ENCODE data around the genes FABP7 and HINT3.

DNA sequence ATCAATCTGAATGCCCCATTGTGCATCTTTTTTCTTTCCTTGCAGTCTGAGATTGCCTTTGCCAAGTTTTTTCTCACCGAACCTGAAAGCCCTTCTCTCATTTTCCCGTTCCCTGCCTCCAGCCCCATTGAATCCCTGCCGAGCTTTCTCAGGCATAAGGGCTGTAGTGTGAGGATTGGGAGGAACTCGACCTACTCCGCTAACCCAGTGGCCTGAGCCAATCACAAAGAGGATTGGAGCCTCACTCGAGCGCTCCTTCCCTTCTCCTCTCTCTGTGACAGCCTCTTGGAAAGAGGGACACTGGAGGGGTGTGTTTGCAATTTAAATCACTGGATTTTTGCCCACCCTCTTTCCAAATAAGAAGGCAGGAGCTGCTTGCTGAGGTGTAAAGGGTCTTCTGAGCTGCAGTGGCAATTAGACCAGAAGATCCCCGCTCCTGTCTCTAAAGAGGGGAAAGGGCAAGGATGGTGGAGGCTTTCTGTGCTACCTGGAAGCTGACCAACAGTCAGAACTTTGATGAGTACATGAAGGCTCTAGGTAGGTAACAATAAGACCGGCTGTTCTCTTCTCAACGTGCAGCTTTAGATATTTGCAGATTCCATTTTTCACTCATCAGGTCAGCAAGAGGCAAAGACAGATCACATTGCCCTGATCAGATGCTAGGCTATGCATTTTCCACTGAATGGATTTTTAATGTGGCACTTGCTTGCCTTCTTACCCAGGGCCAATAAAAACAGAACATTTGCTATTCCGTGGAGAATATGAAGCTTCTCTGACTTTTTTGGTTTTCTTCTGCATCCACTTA, at the start of gene FABP7:
Gene FABP7 (plus strand): TSS at position 386 of the 805 bp plus-strand sequence.
- PRO-cap: no peak
- RAMPAGE, long total RNA, 4 experiments: start-site peak on the plus strand in 4 of 4 experiments, centred at positions 275 to 540 of the sequence, 16 to 269 reads per replicate

DNA sequence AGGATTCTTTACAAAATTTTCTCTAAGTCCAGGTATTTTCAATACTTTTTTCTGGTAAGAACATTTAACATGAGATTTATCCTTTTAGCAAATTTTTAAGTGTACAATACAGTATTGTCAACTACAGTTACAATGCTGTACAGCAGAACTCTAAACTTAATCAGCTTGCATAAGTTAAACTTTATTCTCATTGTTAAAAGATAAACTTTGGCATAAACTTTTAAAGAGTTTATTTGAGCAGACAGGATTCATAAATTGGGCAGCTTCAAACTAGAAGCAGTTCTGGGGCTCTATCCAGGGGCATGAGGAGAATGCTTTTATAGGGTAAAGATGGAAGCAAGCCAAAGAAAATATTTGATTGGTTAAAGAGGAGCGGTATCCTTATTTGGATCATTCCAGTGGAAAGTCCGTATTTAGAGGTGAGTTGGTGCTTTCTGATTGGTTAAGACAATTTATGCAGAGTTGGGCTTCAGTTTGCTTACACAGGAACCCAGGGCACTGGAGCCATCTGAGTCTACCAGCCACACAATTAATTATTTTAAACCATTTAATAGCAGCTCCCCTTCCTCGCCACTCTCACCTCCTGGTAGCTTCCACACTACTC, 38.0 kb upstream of the RNF217 start:
- PRO-cap: no peak
- RAMPAGE, long total RNA, 4 experiments: no peak in any of the 4 experiments

GRCh38 chr6:125044907-125045581, 82.8 kb downstream of the RNF217 start:
- PRO-cap: no peak
- RAMPAGE, long total RNA, 4 experiments: no peak in any of the 4 experiments

DNA sequence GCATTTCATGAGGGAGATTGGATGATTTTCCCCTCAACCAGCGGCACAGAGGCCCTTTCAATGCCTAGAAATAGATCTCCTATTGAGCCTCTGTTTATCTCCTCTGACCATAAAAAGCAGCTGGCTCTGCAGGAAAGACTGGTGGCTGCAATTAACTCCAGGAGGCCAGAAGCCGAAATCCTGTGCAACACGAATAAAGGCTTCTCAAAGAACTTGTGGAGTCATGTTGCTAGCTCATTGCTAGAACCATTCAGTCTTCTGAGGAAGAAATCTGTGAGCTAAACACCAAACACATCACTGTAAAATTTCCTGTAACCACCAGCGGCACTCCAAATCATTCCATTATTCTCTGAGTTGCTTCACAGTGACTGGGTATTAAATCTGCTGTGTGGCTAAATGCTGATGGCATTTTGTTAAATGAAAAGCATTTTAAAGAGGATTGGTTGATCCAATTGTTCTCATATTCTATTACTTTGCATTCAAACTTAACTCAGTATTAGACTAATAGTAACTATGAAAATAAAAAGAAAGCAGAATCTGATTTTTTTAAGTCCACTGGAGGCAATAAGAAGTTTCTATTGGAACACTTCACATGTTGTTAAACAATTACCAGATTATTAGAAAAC, 49.0 kb upstream of the TPD52L1 start:
- PRO-cap: no peak
- RAMPAGE, long total RNA, 4 experiments: no peak in any of the 4 experiments

DNA sequence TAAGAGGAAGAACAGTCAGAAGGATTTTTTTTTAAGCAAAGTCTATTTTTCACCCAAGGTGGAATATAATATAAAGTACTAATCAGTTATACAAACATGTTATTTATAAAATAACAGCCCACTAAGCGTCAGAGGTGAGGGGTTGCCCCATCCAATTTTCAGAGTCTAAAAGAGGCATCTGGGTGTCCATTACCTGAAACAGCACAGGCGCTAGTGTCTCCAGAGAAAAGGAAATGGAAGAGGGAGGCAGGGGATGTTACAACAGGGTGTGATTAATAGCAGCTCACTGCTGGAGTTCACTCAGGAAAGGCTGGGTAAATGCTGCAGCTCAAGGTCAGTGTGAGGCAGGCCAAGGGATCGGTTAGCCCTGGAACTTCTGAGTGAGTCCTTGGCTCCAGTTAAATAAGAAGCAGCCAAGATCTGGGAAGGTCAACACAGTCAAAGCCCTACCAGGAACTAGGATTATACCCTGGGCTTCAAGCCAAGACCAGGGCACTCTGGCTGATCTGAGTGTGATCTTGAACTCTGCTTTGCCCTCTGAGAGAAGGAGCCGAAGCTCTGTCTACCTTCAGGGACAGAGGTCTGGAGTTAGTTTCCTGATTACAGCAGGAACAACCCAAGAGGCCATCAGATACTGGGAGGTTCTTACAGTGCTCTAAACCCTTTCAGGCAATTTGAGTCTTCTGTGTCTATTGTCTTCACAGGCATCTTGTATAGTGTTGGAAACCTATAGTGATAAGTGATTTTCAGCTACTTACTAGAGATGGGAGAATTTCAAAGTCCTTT, 44.2 kb downstream of the TPD52L1 start:
- PRO-cap: no peak
- RAMPAGE, long total RNA, 4 experiments: no peak in any of the 4 experiments

DNA sequence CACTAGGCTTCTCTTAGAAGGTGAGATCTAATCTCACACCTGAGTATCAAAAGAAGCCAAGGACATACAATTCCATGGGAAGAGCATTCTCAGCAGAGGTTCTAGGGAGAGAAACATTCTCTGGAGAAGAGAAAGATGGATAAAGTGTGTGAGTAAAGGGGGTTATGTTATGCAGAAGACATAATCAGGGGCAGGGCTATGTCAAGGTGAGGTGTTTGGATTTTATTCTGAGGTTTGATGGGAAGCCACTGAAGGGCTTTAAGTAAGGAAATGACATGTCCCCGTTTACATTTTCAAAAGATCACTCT, 42.6 kb upstream of the HDDC2 start:
- PRO-cap: no peak
- RAMPAGE, long total RNA, 4 experiments: no peak in any of the 4 experiments

GRCh38 chr6:125746569-125747255, 2.7 kb upstream of the HEY2 start:
- PRO-cap: no peak
- RAMPAGE, long total RNA, 4 experiments: no peak in any of the 4 experiments

DNA sequence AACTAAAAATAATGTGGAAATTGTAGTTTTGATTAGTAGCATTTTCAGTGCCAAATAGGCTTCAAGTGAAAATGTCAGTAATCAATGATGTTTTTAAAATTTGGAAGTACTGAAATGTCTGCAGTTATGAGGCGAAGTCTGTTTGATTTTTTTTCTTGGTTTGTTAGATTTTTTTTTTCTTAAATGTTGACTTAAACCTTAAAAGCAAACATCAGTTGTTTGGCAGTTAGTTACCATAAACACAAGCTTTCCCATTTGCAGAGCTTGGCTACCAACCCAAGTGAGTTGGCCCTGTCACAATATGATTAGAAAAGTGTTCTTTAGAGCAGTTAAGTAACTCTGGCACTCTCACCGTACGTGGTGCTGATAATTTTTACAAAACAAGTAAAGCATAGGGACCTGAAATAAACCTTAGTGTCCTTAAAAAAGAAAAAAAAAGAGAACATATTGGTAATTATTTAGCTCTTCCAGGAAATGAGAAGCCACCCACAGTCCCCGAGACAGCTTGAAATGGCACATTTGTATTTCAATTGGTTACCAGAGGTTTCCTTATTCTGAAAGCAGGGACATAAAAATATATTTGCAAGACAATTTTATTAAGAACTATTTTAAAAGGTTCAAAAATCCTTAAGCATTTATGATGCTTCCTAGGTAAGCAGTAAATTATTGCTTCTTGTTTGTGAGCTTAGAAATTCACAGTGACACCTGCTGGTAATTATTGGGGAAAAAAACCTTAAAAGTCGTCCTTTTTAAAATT, 3.9 kb downstream of the HEY2 start:
- PRO-cap: no peak
- RAMPAGE, long total RNA, 4 experiments: no peak in any of the 4 experiments

GRCh38 chr6:125780221-125780585, 10.6 kb upstream of the NCOA7 start:
- PRO-cap: bidirectional peak, plus-strand start at chr6:125780425, minus-strand start at chr6:125780322
- RAMPAGE, long total RNA, 4 experiments: no peak in any of the 4 experiments

GRCh38 chr6:125835125-125835713, 44.5 kb downstream of the NCOA7 start:
- PRO-cap: no peak
- RAMPAGE, long total RNA, 4 experiments: no peak in any of the 4 experiments

DNA sequence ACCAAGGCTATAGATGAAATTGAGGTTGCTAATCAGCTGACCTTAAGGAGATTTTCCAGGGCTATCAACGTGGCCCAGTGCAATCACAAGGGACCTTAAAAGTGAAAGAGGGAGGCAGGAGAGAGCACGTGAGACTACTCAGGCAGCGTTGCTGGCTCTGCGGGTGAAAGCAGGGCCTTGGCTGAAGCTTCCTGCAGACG, 78.7 kb downstream of the NCOA7 start:
- PRO-cap: no peak
- RAMPAGE, long total RNA, 4 experiments: no peak in any of the 4 experiments

GRCh38 chr6:125906885-125907199, 49.7 kb upstream of the HINT3 start:
- PRO-cap: no peak
- RAMPAGE, long total RNA, 4 experiments: no peak in any of the 4 experiments

DNA sequence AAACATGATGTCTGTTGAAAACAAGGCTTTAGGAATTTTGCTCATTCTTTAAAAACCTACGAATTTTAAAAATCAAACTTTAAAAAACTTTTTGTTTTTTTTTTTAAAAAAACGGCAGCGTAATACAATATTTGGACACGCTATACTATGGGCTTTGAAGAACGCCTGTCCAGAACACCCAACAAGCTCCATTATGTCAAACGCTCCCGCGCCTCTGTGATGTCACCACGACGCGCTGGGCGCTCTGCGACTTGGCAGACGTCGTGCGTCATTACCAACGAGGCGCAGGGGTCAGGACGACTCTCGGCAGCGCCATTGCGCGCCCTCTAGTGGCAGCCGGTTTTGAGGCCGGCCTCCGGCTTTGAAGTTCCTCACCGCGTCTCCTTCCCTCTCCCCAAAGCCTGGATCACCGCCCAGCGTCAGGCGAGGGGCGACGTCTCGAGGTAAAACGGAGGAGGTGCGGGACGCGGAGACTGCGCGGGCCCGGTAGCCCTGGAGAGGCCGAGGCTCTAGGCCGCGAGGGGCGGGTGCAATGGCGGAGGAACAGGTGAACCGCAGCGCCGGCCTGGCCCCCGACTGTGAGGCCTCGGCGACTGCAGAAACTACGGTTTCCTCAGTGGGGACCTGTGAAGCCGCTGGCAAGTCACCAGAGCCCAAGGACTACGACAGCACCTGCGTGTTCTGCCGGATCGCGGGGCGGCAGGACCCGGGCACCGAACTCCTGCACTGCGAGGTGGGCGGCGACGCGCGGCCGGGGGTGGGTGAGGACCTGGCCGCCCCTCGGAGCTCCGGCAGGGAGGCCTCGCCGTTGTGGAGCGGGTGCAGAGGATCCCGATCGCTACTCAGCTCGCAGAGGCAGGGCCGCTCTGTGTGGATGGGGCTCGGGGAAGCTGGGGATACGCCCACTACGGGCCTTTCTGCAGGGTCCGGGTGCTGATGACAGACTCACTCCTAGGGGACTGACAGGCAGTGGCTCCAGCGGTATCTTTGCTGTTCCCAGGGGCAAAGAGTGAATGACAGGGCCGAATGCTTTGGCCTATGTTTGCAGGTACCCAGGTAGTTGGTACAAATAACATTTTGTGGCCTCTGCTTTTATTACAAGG, at the start of gene HINT3:
Gene HINT3 (plus strand): TSS at position 325 of the 1,103 bp plus-strand sequence.
- PRO-cap: bidirectional peak, plus-strand start at position 309 of the sequence, minus-strand start at position 218 of the sequence
- RAMPAGE, long total RNA, 4 experiments: start-site peak on the plus strand in 3 of 4 experiments, centred at positions 334 to 414 of the sequence, 22 to 640 reads per replicate

GRCh38 chr6:127204309-127204573, 62.4 kb upstream of the RNF146 start:
- PRO-cap: no peak
- RAMPAGE, long total RNA, 4 experiments: no peak in any of the 4 experiments

- PRO-cap: no peak
- RAMPAGE, long total RNA, 4 experiments: no peak in any of the 4 experiments
Measured at GRCh38 chr6:127515343-127516322, 56.4 kb upstream of the KIAA0408 start.

- PRO-cap: no peak
- RAMPAGE, long total RNA, 4 experiments: no peak in any of the 4 experiments
Measured at GRCh38 chr6:127939461-127940132, 38.7 kb upstream of the THEMIS start.

- PRO-cap: no peak
- RAMPAGE, long total RNA, 4 experiments: no peak in any of the 4 experiments
Measured at GRCh38 chr6:128511208-128512046, 9.0 kb downstream of the PTPRK start.

GRCh38 chr6:128949921-128950408, 67.0 kb downstream of the LAMA2 start:
- PRO-cap: no peak
- RAMPAGE, long total RNA, 4 experiments: start-site peak on the plus strand in 1 of 4 experiments, at chr6:128950091-128950299 at its widest, 11 reads per replicate

DNA sequence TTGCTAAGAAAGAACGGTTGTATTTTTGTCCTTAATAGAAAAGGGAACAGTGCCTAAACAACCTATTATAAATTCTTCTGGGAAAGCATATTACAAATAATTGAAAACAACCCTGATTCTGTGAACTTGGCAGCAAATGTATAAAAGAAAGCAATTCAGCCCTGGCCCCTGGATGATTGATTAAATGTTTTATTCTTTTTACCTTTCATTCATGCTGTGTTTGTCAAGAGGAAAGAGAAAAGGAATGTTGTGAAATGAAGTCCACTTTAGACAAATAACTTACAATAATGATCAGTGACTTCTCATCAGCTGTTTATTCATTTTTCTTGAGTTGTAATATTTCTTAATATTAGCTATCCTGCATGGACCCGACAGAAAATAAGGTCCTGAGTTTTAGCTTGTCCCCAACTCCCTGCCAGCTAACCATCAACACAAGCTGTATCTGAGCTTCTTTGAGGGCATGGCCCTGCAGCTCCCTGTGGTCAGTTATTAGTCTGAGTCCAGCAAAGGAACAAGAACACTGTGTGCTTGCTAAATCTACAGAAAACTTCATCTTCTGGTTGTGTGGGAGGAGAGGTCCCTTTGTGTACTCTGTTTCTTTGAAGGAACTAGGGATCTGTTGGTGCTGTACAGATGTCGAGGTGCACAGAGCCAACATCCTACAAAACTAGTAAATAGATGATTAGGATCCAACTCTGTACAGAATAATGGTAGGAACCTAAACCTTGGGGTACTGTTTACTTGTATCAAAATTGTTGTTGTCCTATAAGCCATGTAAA, 248.3 kb downstream of the LAMA2 start:
- PRO-cap: no peak
- RAMPAGE, long total RNA, 4 experiments: no peak in any of the 4 experiments

DNA sequence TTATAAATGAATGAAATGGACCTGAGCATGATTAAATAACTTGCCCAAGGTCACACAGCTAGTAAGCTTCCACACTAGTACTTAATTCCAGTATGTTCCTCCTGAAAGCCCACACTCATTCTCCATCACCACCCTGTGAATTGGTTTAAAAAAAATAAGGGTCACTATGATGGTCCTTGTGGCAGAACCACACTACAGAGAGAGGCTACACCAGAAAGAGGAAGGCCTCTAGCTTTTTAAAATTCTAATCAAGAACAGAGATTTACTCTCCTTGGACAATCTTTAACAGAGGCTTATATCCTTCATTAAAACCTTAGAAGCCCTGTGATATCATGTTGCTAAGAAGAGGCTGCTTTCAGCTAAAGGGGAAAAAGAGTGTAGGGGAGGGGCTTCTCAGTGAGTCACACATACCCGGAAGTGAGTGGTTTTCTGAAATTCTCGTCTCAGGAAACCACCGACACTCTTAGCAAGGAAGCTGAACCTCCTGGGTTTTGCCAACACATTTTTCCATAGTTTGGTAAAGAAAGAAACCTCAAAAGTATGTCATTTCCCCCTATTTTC, 219.6 kb downstream of the ARHGAP18 start:
- PRO-cap: unidirectional peak, plus-strand start at position 460 of the sequence
- RAMPAGE, long total RNA, 4 experiments: no peak in any of the 4 experiments